A172 (cell line): ENCODE data around the gene BIRC6.

DNA sequence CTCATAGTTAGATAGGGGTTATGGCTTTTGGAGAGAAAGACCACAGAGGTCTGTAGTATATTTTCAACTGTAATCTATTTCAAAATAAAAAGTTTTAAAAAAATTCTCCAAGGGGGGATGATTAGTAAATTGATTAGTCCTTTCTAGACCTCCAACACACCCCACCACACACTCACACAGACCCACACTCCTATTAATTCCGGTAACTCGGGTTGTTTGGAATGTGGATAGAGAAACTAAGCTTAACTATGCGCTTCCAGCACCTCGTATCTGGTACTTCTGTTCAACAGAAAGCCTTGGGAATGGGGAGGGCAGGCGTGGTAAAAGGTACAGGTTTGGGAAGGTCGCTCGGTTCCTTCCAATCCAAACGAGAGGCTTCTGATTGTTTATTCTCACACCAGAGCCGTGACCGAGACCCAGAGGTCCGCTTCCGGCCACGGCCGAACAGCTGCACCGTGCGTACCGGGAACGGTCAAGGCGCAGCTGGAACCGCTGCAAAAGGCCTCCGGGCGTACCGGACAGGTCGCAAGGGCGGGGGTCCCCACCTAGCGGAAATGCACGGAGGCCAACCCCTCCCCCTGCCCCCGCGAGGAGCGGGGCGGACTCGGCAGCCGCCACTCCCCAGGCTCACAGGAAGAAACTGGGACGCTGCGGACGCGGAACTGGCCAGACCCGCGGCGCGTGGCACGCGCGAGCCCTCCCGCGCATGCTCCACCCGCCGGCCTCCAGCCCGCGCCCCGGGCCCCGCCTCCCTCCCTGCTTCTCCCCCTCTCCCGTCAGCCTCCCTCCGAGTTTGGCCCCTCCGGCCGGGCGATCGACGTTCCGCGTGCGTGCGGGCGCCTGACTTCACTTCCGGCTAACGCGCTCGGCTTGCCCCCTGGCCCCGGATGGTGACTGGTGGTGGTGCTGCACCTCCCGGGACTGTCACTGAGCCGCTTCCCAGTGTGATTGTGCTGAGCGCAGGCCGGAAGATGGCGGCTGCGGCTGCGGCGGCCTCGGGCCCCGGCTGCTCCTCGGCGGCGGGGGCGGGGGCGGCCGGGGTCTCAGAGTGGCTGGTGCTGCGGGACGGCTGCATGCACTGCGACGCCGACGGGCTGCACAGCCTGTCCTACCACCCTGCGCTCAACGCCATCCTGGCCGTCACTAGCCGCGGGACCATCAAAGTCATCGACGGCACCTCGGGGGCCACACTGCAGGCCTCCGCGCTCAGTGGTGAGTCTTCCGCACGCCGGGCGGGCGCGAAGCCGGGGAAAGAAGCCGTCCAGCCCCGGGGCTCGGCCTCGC is at the start of gene BIRC6:
BIRC6 (plus strand) TSS at position 749 of the 1,284 bp plus-strand sequence.
- RAMPAGE, long total RNA = no peak

DNA sequence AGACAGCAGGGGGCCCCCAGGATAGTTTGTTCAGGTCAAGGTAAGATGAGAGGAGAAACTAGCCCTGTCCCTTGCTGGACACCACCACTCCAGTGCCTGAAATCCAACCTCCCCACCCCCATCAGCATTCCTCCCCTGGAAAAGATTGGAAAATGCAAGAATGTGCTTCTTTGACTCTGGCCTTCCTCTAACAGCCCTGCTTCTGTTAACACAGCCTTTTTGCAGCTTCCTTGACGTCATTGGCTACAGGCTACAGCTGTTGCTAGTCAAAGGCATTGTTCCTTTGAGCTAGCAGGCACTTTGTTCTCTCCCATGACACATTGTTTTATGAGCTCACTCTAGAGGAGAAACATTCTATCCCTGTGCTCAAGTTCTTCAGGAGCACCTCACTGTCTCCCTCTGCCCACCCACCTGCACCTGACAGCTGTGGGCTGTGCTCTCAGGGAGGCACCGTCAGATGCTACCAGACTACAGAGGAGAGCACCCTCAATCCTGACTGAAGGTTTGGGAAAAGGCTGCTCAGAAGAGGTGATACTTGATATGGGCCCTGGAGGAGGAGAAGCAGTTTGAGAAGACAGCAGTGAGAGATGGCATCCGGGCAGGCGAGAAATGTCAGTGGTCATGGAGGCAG is 19.9 kb upstream of the LTBP1 start:
- RAMPAGE, long total RNA = no peak

DNA sequence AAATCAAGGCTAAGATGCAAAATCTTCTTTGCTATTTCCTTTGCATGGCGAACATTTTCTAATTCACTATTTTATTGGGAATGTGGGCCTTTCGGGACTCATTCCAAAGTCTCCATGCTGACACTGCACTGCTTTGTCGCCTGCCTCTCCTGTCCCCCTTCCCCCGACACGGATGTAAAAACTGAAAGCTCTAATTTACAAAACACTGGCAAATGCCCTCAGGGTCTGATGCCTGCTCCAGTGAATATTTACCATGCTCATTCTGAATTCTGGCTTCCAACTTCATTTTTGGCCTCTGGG is 14.8 kb upstream of the LTBP1 start:
- RAMPAGE, long total RNA = no peak

DNA sequence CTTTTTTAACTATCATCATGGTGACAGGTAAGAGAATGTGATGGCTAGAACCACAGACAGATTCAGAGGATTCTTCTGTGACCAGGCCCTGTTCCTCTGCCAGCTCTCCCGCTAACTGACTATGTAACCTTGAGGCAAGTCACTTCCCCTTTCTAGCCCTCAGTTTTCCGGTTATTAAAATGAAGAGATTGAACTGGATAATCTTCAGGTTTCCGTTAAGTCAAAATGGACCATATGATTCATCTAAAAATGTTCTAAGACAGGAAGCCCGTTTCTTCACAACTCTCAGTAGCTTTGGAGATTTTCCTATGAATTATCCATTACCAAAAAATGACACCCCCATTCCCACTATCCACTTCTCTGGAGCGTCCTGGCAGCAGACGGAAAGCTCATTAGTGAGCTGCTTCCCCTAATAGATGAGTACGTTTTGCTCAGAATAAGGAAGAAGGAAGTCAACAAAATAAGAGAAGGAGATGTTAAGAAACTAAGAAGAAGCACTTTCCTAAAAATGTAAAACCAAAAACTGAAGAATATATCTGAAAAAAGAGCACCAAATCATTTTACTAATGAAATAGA is 140.1 kb upstream of the RASGRP3 start:
- RAMPAGE, long total RNA = no peak

GRCh38 chr2:33444874-33445517 is 31.5 kb upstream of the RASGRP3 start:
- RAMPAGE, long total RNA = no peak

- RAMPAGE, long total RNA = no peak
Observed at GRCh38 chr2:33535489-33535790, 59.0 kb downstream of the RASGRP3 start.

GRCh38 chr2:36356663-36356752 is 930 bp downstream of the CRIM1 start:
- RAMPAGE, long total RNA = no peak

GRCh38 chr2:36397711-36398155 is 42.2 kb downstream of the CRIM1 start:
- RAMPAGE, long total RNA = no peak

GRCh38 chr2:36429098-36429694 is 73.6 kb downstream of the CRIM1 start:
- RAMPAGE, long total RNA = no peak

- RAMPAGE, long total RNA = no peak
Observed at GRCh38 chr2:36541434-36542344, 56.3 kb downstream of the FEZ2 start.

- RAMPAGE, long total RNA = no peak
Observed at GRCh38 chr2:36544992-36545513, 52.9 kb downstream of the FEZ2 start.

DNA sequence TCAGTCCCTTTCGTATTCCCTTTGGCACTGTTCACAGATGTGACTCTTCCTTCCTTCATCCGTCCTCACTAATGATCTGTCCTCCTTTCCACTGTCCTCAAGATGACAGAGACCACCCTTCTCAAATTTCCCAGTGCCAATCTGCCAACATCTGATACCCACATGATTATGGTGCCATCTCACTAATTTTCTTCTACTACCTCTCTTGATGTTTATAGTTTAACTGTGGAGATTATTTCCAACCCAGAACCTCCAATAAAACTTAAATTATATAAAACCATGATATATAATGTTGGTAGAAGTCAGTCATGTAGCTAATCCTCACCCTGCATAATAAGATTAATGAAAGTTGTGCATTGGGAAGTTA is 42.8 kb downstream of the FEZ2 start:
- RAMPAGE, long total RNA = no peak

DNA sequence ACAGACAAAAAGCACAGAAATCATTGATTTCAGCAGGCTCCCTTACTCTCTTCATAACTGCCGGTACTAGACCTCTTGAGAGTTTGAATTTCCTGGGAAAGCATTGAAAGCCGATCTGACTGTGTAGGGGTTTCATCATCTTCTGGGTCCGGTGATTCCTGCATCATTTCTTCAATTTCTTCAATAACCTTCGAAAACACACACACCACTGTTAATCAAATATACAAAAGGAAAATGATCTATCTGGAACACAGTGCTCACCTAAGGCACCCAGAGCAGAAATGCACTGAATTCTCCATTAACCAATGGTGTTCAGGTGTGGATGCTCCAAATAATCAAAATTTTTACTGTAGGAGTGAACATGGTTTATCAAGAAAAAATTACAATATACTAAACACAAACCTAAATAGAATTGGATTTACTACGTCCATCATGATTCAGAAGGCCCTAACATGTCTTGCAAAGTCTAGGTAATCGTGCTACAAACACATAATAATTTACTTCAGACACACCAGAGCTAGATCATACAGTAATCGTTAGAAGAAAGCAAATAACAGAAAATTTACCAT is 16.6 kb downstream of the FEZ2 start:
- RAMPAGE, long total RNA = no peak

- RAMPAGE, long total RNA = no peak
Observed at GRCh38 chr2:36583600-36584334, 14.2 kb downstream of the FEZ2 start.

GRCh38 chr2:36590735-36591242 is 7.2 kb downstream of the FEZ2 start:
- RAMPAGE, long total RNA = no peak

- RAMPAGE, long total RNA = no peak
Observed at GRCh38 chr2:36649933-36650520, 46.5 kb upstream of the VIT start.

- RAMPAGE, long total RNA = no peak
Observed at GRCh38 chr2:36798827-36799218, 102.3 kb downstream of the VIT start.

- RAMPAGE, long total RNA = no peak
Observed at GRCh38 chr2:36959505-36959977, 6.8 kb downstream of the STRN start.

DNA sequence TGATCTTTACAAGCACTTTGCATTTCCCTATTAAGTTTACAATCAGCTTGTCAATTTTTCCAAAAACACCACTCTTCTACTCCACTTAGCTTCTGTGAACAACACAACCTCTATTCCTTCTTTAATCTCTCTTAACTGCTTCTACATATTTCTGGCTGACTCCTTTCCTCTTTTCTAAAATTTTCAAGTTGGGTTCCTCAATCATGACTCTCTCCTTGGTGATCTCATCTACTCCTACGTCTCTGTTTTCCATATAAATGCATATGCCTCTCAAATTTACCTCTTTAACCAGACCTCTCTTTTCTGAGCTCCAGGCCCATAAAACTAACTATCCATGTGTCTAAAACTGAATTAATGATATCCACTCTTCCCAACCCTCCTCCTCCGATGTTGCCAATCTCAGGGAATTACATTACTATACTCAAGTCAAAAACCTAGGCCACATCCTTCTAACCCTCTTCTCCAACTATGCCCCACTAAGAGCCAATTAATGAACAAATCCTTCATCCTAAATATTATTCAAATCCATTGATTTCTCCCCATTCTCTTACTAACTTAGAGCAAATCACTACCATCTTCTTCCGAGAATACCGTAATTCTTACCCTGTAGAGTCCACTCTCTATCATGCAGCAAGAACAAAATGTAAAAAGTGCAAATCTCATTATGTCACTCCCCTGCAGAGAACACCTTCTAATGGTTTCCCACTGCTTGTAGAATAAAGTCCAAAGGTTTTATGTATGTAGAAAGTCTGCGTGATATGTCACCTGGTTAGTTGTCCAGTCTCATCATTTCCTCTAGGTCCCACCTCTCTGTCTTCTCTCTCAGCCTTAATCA is 48.4 kb downstream of the HEATR5B start:
- RAMPAGE, long total RNA = no peak

GRCh38 chr2:37090089-37090540 is 5.8 kb downstream of the GPATCH11 start:
- RAMPAGE, long total RNA = no peak